Progenitor cell of endocrine pancreas (in vitro differentiated cells): ENCODE measurements around the genes CLPSL1 and SRPK1.

GRCh38 chr6:35600859-35601594 is 87.7 kb downstream of the FKBP5 start:
- PRO-cap: no peak

DNA sequence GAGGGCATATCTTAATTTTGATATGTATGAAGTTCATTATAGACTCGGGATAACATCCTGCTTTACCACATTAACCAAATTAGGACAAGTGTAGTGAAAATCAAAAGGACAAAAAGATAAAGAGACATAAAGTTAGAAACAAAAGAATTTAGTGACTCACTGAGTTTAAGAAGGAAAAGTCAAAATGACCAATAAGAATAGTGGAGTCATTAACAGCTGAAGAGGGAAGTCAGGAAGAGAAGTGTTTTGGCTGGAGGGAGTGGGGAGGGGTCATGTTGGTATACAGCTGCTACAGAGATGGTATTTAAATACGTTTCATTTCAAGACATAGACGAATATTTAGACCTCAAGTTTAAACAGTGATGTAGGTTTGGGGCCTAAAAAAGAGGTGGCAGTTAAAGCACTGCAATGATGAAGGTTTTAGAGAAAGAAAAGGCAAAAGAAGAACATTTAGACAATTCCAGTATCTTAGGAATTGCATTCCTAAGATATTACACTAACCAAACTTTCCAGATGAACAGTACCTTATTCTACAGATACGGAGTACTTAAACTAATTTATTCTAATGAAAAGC is 10.6 kb downstream of the FKBP5 start:
- PRO-cap: no peak

DNA sequence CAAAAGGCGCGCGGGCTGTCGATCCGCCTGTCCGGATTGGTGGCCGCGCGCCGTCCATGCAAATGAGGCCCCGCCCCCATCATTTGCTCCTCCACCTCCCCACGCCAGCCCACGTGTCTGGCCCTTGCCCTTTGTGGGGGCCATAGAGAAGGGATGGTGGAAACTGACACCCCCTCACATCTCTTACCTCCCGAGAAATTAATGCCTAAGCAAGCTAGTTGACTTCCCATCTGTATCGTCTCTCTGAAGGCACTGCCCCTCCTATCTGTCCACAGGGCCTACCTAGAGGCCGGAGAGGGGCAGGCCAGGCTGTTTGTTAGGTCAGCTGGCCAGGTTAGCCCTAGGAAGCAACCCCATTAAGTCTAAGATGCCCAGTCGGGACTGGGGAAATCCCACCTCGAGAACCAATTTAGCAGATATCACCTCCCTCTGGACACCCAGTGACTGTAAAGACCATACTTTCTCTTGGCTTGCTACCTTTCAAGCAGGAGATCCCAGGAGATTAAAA is 366 bp upstream of the FKBP5 start:
- PRO-cap: no peak

- PRO-cap: no peak
Measured at GRCh38 chr6:35730108-35730613, 6.7 kb upstream of the ARMC12 start.

DNA sequence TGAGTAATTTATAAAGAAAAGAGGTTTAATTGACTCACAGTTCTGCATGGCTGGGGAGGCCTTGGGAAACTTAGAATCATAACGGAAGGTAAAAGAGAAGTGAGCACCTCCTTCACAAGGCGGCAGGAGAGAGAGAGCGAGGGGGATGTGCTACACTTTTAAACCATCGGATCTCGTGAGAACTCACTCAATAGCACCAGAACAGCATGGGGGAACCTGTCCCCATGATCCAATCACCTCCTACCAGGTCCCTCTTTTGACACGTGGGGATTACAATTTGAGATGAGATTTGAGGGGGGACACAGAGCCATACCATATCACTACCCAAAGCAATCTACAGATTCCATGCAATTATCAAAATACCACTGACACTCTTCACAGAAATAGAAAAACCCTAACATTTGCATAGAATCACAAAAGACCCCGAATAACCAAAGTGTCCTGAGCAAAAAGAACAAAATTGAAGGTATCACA is 16.1 kb upstream of the CLPSL2 start:
- PRO-cap: no peak

- PRO-cap: no peak
Measured at GRCh38 chr6:35780721-35781071, at the start of gene CLPSL1. TSS of gene CLPSL1 (plus strand) at chr6:35781019.

DNA sequence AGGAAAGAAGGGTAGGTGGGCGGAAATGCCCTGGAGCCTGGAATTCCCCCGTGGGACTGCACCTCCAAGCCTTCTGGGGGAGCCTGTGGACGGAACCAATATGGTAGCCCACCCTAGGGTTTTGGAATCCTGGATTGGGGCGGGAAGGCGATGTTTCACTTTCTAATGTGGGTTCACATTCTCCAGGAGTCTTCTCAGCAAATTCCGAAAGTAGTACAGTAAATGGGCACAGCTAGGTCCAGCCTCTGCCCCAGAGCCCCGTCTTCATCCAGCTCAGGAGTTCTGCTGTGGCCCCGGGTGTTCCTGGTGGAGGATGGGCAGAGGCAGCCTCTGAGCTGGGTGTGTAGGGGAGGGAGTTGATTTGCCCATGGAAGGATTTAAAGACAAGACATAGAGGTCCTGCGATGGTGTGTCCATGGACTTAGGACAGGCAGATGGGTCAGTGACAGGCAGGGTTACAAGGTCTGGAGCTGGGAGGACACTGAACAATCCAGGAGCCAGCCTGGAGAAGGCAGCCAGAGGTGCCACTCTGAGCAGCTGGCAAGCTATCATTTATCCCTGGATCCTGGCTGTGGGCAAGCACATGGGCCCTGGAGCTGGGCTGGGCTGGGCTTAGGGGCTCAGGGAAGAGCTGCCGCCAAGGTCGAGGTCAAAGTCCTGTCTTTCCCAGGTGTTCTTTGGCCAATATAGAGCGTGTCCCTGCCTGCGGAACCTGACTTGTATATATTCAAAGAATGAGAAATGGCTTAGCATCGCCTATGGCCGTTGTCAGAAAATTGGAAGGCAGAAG is 6.6 kb downstream of the CLPSL1 start:
- PRO-cap: no peak

DNA sequence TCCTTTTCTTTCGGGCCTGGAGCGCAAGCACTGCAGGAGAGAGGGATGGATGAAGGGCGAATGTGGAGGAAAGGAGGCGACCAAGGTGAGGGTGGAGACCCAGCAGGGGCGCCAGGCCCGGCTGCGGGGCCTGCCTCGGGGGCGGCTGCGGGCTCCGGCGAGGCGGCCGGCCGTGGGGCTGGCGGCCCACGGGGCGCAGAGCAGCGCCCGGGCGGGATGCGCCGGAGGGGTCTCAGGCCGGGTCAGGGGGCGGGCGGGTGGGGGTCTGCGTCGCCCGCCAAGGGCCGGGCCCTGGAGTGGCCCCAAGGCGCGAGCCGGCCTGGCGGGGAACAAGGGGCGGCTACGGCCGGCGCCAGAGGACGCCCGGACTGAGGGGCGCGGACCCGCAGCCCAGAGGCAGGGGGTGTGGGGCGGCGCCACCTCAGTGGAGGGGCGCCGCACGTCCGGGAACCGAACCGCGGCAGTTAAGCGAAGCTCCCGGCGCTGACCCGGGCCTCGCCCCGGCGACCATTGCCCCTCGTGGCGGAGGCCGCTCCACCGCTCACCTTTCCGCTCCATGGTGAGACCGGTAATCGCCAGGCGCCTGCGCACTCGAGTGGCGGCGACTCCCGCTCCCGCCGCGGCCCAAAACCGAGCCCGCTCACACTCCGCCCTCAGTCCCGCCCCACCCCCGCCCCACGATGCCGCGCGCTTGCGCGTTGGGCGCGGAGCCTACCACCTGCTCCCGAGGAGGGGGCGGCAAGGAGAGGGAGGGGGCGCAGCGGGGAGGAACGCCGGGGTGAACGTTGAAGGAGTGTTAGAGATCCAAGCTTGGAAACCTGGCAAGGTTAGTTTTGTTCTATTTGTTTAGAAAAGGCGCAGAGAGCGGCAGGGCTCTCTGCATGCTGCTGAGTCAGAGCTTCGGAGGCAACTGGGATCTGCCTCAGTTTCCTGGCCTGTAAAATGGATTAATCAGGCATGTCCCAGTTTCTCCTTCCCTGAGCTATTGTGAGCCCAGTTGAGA is at the start of gene SRPK1:
Gene SRPK1 (minus strand): TSS at position 600 of the 1,003 bp plus-strand sequence.
- PRO-cap: bidirectional peak, plus-strand start at position 842 of the sequence, minus-strand start at position 597 of the sequence

DNA sequence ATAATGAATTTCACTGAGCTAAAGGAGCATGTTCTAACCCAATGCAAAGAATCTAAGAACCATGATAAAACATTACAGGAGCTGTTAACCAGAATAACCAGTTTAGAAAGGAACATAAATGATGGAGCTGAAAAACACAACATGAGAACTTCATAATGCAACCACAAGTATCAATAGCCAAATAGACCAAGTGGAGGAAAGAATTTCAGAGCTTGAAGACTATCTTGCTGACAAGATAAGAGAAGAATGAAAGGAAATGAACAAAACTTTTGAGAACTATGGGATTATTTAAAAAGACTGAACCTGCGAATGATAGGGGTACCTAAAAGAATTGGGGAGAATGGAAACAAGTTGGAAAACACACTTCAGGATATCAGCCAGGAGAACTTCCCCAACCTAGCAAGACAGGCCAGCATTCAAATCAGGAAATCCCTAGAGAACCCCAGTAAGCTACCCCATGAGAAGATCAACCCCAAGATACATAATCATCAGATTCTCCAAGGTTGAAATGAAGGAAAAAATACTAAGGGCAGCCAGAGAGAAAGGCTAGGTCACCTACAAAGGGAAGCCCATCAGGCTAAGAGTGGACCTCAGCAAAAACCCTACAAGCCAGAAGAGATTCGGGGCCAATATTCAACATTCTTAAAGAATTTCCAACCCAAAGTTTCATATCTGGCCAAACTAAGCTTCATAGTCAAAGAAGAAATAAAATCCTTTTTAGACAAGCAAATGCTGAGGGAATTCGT is 45.8 kb upstream of the MAPK13 start:
- PRO-cap: no peak

DNA sequence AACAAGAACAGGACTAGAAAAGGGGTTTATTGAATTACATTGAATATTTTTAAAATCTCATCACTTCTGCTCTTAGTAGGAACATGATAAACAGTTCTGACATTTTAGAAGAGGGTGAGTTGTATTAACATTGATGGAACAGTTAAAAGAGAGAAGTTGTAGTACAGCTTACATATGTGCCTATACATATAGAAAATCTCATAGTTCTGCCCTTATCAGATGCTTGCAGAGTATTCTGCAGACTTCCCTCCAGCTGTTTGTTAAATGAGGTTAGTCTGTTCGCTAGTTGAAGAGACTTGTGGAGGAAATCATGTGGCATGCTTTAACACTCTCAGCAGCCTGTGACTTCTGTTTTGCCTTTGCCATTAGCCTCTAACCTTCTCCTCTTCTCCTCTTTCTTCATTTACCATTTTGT is 31.1 kb upstream of the MAPK13 start:
- PRO-cap: no peak

- PRO-cap: no peak
Measured at GRCh38 chr6:36099625-36100574, 30.4 kb upstream of the MAPK13 start.

DNA sequence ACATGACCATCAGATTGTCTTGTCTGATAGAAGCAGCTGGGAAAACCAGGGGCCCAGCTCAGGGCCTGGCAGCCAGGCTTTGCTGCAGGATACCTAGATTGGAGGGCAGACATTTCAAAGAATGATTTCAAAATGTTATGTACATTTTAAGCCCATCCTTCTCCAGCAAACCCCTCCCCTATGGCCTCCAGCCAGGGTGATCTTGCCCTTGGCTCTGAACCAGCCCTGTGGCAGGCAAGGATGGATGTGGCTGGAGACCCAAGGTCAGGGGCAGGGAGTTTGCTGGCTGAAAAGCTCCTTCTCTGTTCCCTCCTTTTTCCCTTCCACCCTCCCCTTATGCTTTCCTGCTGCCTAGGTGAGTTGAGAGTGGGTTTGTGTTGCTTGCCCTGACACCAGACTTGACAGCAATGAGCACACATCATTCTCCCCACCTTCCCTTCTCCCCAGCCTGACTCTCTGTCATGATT is 1.7 kb downstream of the MAPK13 start:
- PRO-cap: no peak

DNA sequence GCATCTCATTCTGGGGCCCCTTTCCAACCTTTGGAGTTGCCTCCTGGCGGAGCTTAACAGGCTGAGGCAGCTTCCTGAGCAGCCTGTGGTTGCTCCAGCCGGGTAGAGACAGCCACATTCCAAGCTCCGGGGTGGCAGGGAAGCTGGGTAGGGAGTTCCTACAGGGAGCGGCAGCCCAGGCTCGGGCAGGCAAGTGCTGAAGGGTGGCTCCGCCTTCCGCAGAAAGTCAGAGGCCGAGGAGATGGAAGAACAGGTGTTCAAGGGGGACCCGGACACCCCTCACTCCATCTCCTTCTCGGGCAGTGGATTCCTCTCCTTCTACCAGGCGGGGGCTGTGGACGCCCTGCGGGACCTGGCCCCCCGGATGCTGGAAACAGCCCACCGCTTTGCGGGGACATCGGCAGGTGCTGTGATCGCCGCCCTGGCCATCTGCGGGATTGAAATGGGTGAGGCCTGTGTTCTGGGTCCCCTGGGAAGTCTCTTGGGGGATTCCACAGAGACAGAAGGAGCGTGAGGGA is 418 bp downstream of the PNPLA1 start:
- PRO-cap: no peak

GRCh38 chr6:36396501-36397014 is 9.1 kb upstream of the ETV7 start:
- PRO-cap: no peak

DNA sequence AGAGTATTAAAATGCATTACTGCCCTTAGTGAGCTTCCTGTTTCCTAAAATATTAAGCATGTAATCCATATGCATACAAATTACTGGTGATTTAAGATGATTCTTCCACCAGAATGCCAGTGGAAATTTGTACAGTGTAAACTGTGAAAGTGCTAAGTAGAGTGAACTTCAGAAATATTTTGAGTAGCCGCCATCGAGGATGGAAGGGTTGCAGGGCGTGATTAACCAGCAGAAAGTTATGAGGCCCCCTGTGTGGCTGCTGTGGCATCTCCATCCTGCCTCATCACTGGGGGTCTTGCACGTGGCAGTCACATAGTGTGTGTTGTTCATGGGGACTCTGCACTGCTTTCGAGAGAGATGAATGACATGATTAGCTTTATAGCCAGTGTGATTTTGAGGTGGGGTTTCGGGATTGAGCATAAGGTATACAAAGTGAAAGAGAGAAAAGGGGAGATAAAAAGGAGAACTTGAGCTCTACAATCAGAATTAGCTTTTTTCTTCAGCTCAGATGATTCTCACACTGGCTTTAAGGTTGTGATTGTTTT is 26.4 kb downstream of the KCTD20 start:
- PRO-cap: no peak

DNA sequence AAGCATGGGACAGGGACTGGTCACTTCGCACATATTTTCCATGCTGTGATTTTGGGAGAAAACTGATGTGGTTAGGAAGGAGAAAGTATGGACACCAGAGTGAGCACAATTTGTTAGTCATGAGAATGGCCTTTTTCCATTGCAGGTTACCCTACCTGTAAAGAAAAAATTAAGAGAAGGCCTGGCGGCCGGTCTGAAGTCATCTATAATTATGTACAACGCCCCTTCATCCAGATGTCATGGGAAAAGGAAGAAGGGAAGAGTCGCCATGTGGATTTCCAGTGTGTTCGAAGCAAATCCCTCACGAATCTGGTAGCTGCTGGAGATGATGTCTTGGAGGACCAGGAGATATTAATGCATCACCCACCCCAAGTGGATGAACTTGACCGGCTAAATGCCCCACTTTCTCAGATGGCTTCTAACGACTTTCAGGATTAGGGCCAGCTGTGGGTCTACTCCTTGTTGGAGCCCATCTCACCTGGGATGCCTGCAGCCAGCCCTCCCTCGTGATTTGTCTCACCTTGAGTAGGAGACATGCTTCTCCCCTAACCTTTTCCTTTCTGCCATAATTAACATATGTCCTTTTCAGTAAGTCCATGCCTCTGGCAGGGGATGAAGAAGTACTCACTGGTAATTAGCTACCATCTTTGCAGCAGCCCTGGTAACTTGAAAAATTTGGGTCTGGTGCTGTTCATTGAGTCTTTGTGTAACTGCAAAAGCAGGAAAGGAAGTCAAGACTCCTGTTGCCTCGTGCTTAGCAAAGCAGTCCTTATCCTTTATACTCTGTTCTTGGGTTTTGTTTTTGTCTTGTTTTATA is 44.1 kb downstream of the KCTD20 start:
- PRO-cap: no peak

GRCh38 chr6:36506587-36507029 is 40.7 kb downstream of the STK38 start:
- PRO-cap: no peak

- PRO-cap: no peak
Measured at GRCh38 chr6:36509318-36509958, 37.8 kb downstream of the STK38 start.

DNA sequence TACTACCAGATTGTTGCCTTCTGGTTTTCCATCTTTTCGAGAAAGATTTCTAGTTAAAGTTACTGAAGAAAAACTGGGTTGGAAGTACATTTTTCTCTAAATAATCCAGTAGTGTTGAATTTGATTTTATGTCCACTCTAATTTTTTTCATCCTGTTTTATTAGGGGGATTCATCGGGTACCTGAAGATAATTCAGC is 10.7 kb downstream of the SRSF3 start:
- PRO-cap: no peak

DNA sequence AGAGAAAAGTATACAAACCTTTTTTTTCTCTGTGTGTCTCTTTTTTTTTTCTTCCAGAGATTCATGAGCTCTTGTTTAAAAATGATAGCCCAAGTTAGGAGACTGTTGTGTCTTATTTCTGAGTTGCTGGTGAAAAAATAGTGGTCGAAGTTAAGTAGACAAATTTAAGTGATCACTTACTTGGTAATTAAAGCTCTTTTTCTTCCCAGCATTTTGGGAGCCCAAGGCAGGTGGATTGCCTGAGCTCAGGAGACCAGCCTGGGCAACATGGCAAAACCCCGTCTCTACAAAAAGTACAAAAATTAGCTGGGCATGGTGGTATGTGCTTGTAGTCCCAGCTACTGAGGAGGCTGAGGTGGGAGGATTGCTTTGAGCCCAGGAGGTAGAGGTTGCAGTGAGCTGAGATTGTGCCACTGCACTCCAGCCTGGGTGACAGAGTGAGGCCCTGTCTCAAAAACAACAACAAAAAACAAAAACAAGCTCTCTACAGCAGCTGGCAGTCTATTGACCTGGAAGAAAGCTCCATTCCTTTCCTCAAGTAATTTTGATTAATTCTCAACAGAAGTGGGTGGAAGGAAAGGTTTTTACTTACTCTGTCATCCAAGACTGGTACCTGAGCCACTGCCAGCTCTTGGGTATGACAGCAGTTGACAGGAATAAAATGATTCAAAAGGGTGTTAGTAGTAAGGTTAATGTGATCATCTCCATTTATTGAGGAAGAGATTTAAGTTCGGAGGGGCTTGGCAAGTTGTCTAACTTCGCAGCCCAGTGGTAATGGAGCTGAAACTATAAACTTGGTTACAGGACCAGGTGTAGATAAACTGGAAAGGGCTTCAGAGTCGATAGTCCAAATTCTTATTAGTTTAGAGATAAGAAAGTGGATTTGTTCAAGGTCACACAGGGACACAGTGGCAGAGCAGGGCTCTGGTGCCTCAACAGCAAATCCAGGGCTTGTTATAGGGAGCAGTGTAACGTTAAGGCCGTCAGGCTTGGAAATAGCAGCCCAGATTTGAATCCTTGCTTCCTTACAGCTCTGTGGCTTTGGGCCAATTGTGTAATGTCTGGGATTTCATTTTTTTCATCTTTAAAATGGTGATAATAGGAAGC is 14.7 kb downstream of the SRSF3 start:
- PRO-cap: no peak